SP-49 (cell line): ENCODE data around the genes NDUFB6 and PRSS3.

DNA sequence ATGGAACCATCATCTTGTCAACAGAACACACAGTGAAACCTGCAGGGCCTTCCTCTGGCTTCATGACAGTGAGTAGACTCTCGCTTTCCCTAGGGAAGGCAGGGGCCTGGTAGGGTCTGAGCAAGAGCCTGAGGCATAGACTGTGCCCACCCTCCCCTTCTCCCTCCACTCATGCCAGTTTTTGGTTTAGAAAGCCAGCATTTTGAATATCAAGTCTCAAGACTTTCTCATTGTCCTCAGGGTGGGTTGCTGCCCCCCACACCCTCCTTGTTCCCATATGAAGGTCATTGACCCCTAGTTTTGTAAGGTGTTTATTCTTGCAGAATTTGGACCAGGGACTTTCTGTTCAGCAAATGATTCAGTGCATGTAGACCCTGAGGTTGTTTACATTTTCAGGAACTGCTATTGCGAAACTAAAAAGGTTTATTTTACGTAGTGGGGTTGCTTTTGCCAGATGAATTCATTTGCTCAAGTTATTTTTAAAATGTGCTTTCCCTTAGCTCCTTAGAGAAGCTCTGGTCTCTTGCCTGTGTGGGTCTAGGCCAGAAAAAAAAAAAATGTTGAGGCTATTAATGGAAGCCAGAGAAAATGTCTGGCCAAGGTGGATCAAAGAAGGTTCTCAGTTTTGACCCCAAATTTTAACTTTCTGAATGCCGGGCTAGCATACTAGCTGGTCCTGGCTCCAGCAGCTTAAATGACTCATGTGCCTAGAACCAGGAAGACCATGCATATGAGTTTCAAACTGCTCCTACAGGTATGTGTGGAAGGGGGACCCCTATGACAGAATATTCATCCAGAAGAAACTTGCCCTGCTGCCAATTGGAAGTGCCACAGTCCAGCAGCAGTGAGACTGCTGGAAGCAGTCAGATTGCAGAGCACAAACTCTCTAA lies 10.1 kb upstream of the MOB3B start:
- PRO-cap, result no peak

GRCh38 chr9:27701527-27702163 lies 128.4 kb upstream of the C9orf72 start:
- PRO-cap, result no peak

DNA sequence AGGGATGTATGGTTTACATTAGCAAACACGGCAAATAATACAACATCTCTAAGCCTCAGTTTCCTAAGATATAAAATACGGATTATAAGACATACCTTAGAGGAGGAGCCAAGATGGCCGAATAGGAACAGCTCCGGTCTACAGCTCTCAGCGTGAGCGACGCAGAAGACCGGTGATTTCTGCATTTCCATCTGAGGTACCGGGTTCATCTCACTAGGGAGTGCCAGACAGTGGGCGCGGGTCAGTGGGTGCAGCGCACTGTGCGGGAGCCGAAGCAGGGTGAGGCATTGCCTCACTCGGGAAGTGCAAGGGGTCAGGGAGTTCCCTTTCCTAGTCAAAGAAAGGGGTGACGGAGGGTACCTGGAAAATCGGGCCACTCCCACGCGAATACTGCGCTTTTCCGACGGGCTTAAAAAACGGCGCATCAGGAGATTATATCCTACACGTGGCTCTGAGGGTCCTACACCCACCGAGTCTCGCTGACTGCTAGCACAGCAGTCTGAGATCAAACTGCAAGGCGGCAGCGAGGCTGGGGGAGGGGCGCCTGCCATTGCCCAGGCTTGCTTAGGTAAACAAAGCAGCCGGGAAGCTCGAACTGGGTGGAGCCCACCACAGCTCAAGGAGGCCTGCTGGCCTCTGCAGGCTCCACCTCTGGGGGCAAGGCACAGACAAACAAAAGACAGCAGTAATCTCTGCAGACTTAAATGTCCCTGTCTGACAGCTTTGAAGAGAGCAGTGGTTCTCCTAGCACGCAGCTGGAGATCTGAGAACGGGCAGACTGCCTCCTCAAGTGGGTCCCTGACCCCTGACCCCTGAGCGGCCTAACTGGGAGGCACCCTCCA lies 237.1 kb upstream of the LINGO2 start:
- PRO-cap, result no peak

GRCh38 chr9:31633515-31633897 lies 750.9 kb upstream of the ACO1 start:
- PRO-cap, result no peak

DNA sequence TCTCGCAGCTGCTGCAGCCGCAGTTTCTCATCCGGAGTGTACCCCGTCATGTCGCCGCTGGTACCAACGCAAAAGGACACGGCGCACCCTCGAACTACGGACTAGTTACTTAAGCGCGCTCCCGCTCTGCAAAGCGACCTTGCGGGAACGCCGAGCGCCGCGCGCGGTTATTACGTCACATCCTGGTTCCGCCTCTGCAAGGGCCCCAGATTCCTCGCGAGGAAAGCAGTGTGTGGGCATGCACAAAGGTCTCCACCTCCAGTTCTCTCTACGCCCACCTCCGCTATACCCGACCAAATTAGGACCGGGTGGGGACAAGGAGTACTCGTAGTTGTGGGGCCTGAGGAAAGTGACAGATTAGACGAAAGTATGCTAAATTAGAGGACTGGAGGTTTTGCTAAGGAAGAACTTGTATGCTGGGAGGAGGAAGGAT lies at the start of gene NDUFB6:
Gene NDUFB6, minus strand, starts transcription at position 149 of the 433 bp plus-strand sequence.
- PRO-cap, result bidirectional peak, plus-strand start at position 296 of the sequence, minus-strand start at position 103 of the sequence

GRCh38 chr9:32982513-32982917 lies 18.9 kb downstream of the APTX start:
- PRO-cap, result no peak

DNA sequence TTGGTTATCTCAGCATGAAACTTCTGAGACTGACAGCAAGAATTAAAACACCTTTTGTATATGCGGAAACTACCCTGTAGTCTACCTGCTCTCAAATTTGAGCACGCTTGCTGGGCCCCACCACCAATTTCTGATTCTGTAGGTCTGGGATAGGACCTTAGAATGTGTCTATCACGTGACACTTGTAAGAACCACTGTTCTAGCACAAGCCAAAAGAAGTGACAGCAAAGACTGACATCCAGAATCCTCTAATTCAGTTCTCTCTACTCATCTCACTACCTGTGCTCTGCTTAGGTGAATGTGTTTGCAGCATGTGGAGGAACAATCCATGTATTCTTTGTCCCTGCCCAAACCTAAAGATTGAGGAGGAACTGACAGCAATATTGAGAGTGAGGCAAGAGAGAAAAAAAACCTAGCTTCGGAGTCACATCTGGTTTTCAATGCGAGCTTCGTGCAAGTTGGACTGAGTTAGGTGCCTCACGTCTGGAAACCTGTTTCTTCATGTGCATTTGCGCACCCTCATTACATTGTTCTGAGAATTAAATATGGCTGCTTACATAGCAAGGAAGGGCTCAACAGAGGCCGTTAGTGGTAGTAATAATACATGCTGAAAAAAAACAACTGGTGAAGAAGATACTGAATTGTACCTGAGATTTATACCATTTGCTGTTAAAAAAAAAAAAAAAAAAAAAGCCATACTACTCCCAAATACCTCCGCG lies 18.4 kb downstream of the DNAJA1 start:
- PRO-cap, result no peak

DNA sequence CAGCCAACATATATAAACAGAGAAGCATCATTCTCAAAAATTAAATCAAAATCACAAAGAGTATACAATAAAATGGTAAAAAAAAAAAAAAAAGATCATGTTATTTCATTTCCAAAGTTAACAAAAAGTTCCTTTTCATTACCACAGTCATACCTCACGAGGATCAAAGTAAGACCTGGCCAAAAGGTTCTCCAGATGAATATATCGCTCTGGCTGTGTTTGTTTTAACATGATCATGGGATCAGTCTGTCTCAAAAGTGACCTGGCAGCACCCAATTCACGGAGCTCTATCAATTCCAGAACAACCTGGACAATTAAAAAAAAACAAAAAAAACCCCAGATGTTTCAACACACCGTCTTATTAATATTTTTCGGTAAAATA lies 4.9 kb downstream of the SMU1 start:
- PRO-cap, result no peak

DNA sequence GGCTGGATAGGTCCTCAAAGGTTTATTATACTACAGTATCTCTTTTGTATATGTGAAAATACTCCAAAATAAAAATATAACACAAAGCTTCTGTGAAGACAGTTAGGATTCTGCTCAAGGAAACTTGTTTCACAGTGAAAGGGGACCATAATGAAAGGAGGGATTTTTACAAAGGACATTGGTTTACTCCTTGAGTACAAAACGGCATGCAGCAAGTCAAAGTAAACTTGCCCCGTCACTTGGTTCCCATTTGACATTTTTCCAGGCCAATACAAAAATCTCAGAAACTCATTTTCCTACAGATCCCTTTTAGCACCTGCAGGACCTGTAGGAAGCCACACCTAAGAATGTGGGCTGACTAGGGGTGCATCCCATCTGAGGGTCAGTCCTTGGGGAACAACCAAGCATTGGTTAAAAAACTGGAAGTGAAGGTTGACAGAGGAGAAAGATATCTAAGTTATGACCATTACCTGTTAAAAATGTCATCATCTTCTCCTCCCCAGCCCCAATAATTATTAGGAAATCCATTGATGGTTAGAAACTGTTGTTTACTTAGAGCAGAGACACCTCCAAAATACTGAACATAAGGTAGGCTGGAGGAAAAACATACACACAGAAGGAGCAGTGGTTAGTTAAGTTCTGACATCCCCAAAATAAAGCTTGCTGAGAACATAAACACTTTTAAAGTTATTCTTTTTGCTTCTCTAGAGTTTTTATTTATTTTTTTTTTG lies 39.2 kb upstream of the SMU1 start:
- PRO-cap, result no peak

DNA sequence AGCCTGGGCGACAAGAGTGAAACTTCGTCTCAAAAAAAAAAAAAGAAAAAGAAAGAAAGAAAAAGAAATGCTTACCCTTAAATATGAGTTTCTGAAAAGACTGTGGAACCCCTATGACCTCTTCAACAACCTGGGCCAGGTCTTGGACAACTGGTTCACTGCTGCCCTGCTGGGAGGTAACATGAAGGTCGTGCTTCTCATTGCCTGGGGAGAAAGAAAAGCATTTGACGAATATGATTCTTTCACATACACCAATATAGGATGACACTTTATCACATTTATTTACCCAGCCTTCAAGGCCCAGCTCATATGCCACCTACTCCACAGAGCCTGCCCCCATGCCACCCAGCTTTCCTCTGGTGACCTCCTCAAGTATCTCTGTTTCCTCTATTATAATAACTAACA lies 1.9 kb downstream of the BAG1 start:
- PRO-cap, result no peak

DNA sequence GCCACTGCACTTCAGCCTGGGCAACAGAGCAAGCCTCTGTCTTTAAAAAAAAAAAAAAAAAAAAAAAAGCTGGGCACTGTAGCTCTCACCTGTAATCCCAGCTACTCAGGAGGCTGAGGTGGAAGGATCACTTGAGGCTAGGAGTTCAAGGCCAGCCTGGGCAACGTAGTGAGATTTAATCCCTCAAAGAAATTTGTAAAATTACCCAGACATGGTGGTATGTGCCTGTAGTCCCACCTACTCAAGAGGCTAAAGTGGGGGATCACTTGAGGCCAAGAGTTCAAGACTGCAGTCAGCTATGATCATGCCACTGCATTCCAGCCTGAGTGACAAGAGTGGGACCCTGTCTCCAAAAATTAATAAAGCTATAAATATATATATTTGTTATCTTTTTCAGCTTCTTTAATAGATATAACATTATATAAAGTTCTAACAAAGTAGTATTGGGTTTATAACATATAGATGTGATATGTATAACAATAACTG lies 36.1 kb downstream of the NFX1 start:
- PRO-cap, result no peak

- PRO-cap, result no peak
Measured at GRCh38 chr9:33403135-33403850, 925 bp upstream of the AQP7 start.

DNA sequence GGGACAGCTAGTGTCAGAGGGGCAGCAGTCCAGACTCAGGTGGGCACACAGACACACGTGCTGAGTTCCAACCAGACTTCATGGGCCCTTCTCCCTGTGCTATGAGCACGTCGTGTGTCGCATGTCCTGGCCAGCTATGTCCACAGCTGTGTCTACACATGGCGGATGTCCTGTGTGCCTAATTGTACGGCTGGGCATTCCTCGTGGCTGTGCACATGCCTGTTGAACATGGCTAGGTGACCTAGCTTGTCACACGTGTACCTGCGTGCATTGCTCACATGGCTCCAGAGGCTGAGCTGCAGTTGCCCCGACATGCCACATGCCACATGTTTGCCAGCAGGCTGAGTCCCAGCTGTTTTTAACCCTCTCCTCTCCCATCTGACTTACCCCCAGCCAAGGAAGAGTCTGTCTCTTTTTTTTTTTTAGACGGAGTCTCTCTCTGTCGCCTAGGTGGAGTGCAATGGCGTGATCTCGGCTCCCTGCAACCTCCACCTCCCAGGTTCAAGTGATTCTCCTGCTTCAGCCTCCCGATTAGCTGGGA lies 797 bp upstream of the AQP3 start:
- PRO-cap, result no peak

- PRO-cap, result no peak
Measured at GRCh38 chr9:33795064-33795747, at the start of gene PRSS3. Gene PRSS3, plus strand, starts transcription at chr9:33795561.

GRCh38 chr9:33932887-33933793 lies 115.5 kb downstream of the UBAP2 start:
- PRO-cap, result no peak

DNA sequence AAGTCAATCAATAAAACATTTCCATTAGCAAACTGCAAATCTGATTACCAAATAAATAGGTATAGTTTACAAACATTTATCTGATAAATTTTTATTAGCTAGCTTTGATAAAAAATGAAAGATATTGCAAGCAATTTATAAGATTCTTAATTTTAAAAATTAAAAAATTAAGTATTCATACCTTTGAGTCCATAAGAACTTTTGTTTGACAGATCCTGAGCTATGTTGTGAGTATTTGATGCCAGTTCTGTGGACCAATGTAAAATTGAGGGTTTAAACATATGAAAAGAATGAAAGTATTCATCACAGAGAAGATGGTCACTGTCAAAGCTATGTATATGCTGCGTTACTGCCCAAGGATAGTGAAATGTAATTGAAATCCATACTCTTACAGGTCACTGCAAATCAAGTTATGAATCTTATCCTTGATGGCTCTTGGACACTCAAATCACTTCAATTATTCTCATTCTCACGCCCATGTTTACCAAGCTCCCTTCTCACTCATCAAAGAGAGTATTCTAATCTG lies 85.1 kb downstream of the UBAP2 start:
- PRO-cap, result no peak

DNA sequence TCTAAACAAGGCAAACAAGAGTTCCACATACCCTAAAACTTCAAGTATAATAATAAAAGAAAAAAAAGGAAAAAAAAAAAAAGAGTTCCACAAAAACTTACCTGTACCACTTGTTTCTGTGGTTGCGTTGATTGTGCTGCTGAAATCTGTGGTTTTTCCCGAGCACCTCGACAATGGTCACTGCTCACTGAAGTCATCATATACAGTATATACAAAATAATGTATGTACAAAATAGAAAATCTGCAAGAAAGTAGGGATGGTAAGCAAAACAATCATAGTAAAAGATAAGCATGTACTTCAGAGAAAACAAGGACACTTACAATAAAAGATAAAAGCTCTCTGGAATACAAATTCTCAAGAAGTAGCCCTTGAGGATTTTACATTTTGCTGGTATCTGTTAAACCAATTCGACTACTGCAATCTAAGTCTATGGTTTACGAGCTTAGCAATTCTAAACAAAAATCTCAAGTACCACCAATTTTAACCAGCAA lies 31.7 kb downstream of the UBAP2 start:
- PRO-cap, result no peak

DNA sequence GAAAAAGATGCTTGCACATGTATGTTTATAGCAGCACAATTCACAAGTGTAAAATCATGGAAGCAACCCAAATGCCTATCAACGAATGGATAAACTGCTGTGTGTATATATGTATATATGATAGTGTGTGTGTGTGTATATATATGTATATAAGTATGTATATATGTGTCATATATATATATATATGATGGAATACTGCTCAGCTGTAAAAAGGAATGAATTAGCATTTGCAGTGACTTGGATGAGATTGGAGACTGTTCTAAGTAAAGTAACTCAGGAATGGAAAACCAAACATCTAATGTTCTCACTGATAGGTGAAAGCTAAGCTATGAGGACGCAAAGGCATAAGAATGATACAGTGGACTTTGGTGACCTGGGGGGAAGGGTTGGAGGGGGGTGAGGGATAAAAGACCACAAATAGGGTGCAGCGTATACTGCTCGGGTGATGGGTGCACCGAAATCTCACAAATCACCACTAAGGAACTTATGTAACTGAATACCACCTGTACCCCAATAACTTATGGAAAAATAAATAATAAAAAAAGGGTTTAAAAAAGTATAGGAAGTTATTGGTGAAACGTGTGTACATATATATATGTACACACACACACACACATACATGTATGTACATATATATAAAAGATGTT lies 36.4 kb downstream of the UBAP1 start:
- PRO-cap, result no peak

DNA sequence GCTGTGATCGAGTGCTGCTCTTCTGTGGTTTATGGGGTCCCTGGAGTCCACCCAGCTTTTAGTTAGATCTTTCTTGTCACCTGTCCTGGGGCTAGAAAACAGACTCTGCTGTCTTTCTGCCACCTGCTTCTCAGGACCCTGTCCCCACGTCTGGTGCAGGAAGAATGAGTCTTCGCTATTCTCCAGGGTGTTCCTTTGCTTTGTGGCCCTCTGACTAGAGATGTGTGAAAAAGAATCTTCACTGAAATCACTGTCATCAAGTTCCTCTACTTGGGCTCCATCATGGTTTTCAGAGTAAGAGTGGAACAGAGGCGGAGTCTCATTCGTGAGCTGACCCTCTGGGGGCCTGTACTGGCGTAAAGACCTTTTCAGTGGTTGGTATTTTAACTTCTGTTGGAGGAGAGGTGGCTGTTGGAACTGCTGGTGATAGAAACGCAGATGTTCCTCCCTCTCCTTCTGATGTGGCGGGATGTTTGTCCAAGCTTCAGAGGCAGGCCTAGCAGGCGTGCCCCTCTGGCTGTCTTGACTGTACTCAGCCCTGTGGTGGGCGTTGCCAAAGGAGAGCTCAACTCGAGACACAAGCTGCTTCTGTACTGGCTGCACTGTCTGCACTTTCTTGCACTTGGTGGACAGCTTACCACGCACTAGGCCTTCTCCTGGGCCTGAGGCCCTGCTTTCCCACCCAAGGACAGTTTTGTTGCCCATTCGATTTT lies 72.0 kb downstream of the KIF24 start:
- PRO-cap, result no peak

GRCh38 chr9:34332417-34333039 lies 3.2 kb downstream of the NUDT2 start:
- PRO-cap, result no peak